ENCODE results near the gene MMP24.

DNA sequence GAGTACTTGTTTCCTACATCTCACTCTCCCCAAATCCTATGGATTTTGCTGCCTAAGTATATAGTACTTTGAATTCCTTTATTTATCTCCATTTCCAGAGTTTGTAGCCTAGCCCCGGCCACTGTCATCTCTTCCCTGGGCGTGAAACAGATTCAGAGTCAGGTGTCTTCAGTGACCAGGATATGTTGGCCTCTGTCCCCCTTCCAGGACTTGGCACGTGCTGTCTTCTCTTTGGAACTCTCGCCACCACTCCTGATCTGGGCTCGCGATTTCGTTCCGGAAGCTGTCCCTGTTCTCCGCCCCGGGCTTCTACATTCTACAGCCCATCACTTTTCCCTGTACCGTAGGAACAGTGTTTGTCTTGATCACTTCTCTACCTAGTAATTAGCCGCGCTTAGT is 771 bp downstream of the GSS start:
- PRO-cap = no peak
- RAMPAGE, long total RNA = no peak

DNA sequence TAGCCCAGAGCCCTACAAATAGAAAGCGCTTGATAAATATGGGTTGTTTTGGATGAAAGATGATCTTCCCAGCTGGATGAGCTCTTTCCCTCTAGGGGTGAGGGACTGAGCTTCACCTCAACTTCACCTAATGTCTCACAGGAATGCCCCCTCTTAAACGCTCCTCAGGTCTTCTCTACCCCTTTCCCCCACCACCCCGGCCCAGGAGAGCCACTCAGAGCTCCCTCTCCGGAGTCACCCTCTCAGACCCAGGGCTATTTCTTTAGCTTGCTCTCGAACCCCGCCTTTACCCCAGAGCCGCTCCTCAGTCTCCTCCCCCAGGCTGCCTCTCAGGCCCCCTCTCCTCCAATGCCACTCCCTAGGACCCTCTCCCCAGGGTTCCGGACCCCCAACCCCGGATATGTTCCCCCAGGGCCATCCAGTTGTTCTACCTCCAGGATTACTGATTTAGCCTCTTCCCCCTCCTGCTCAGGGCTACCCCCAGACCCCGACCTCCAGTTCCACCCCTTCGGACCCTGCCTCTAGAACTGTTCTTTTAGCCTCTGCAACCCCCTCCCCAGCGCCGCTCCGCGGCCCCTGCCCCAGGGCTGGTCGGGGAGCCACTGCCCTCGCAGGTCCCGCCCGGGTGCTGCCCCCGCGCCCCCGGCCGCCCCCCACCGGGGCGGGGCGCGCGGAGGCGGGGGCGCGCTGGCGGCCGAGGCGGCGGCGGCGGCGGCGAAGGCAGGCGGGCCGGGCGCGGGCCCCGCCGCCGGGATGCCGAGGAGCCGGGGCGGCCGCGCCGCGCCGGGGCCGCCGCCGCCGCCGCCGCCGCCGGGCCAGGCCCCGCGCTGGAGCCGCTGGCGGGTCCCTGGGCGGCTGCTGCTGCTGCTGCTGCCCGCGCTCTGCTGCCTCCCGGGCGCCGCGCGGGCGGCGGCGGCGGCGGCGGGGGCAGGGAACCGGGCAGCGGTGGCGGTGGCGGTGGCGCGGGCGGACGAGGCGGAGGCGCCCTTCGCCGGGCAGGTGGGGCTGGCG is at the start of gene MMP24:
MMP24 (plus strand) TSS at position 705 of the 1,011 bp plus-strand sequence.
- PRO-cap = no peak
- RAMPAGE, long total RNA = no peak

DNA sequence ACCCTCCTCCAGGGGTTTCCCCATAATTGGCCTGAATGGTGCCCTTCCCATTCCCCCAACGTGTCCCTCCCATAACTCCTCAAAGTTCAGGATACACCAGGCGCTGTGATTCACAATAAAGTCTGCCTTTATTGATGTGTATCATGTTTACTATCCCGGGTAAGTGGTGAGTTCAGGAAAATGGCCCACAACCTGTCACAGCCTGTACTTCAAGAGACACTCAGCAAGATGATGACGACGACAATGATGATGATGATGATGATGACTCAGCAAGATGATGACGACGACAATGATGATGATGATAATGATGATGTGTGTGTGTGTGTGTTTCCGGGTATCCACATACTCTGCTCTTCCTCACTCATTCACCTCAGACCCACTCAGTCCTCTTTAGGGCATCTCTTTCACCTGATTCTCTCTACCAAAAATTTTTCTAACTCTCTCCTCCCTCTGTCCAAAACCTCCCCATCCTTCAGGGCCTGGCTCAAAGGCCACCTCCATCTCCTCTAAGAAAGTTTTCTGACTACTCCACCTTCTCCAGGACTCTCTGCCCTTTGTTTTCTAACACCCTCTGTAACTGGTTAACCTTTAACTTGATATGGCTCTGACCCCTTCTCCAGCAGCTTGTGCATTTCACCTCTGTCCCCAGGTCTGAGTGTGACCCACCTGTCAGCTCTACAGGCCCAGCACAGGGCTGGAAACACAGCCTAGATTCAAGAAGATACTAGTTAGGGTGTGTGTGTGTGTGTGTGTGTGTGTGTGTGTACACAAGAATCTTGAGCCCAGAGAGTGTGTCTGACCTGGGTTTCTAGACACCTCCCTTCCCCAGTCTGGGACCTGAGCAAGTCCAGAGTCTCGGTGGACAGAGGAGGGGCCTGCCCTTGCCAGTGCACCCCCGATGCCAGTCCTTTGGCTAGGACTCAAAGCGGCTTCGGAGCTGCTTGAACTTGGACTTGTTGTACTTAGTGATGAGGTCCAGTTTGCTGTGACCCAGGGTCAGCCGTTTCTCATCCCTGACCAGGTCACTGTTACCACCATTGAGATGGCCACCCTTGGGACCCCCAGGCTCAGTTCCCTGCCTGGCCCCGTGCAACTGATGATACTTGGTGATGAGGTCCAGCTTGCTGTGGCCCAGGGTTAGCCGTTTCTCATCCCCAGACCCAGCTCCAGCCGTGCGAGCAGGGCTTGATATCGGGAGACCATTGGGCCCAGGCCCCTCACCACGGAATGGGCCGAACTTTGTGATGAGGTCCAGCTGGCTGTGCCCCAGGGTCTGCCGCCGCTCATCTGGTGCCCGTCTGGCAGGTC is 1.5 kb upstream of the EIF6 start:
- PRO-cap = no peak
- RAMPAGE, long total RNA = no peak

- PRO-cap = no peak
- RAMPAGE, long total RNA = no peak
Observed at GRCh38 chr20:35306910-35307702, 14.9 kb upstream of the FAM83C start.

- PRO-cap = no peak
- RAMPAGE, long total RNA = no peak
Observed at GRCh38 chr20:35320298-35320912, 28.2 kb upstream of the FAM83C start.

GRCh38 chr20:35467243-35467809 is 11.9 kb downstream of the CEP250 start:
- PRO-cap = no peak
- RAMPAGE, long total RNA = no peak

DNA sequence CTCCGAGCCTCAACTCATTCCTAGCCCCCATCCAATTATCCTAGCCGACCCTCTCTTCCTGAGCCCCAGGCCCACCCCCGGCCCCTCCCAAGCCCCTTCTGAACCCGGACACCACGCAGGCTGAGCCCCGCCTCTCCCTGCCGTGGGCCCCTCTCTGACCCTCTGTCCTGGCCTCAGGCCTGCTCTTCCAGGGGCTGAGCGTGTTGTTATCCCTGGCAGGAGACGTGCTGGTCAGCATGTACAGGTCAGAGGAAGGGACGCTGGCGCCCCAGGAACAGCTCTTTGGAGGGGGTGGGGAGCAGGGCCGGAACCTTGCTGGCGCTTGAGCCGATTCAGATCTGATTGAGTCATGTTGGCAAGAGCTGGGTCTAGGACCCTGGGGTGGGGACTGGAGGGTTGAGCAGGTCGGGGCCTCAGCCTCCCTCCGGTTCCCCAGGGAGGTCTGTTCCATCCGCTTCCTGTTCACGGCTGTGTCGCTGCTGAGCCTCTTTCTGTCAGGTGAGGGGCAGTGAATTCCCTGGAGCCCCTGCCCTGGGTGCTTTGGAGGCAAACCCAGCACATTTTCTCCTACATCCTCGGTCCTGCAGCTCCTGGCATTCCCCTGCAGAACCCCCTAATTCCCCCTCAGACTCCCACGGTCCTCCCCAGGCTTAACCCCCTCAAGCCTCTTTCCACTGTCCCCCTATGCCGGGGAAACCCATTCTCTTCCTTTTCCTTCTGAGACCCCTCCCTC is 1.9 kb downstream of the SPAG4 start:
- PRO-cap = bidirectional peak, plus-strand start at position 558 of the sequence, minus-strand start at position 344 of the sequence
- RAMPAGE, long total RNA = no peak

GRCh38 chr20:35631195-35631926 is 15.7 kb downstream of the SPAG4 start:
- PRO-cap = no peak
- RAMPAGE, long total RNA = no peak

- PRO-cap = no peak
- RAMPAGE, long total RNA = no peak
Observed at GRCh38 chr20:35712842-35713226, 13.6 kb downstream of the ROMO1 start.

DNA sequence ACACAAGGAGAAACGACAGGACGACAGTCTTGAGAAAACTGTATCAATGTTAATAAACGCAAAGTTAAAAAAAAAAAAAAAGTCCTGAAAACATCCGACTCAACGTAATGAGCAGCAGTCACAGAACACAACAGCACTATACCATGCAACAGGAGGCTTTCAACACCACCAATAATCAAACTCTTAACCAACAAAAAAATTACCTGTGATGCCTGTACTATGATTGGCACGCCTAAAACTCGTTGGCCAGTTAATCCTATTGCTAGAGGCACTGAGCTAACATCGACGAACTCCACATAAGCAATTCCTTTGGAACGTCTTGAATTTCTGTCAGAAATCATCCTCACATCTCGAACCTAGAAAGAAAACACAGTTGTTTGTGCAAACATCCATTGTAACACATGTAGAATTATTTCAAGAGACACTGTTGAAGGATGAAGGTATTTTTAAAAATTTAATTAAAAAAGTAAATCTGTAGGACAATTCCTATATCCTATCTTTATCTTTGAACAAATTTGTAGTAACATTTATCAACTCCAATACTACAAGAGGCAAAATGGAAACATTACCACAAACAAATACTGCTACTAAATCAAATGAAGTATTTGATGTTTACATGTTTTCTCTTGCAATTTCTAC is 17.6 kb downstream of the RBM39 start:
- PRO-cap = no peak
- RAMPAGE, long total RNA = no peak

- PRO-cap = no peak
- RAMPAGE, long total RNA = no peak
Observed at GRCh38 chr20:35730020-35730698, 11.9 kb downstream of the RBM39 start.

GRCh38 chr20:35731441-35732462 is 10.3 kb downstream of the RBM39 start:
- PRO-cap = no peak
- RAMPAGE, long total RNA = no peak

DNA sequence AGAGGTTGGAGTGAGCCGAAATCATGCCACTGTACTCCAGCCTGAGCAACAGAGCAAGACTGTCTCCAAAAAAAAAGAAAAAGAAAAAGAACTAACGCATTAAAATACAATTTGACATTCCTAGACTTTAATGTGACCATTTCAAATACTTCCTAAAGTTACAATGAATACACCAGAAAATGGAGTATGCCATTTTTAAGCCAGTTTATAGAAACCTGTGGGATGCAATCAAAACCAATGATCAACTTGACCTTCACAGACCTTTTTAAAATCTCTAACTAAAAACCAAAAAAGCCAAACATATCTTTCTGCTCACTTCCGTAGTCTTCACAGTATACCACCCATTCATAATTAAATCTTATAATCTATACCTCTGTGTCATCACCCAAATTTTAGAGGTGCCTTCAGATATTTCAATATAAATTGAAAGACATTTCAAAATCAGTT is 8.5 kb downstream of the RBM39 start:
- PRO-cap = no peak
- RAMPAGE, long total RNA = no peak

GRCh38 chr20:35767889-35768625 is 3.8 kb upstream of the PHF20 start:
- PRO-cap = bidirectional peak, plus-strand start at chr20:35768335, minus-strand start at chr20:35768265
- RAMPAGE, long total RNA = no peak

- PRO-cap = no peak
- RAMPAGE, long total RNA = no peak
Observed at GRCh38 chr20:35796383-35797052, 24.7 kb downstream of the PHF20 start.

GRCh38 chr20:35871302-35871562 is 83.1 kb downstream of the SCAND1 start:
- PRO-cap = no peak
- RAMPAGE, long total RNA = no peak

DNA sequence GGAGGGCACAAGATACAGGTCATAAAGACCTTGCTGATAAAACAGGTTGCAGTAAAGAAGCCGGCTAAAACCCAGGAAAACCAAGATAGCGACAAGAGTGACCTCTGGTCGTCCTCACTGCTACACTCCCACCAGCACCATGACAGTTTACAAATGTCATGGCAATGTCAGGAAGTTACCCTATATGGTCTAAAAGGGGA is 71.3 kb upstream of the EPB41L1 start:
- PRO-cap = no peak
- RAMPAGE, long total RNA = no peak

- PRO-cap = no peak
- RAMPAGE, long total RNA = no peak
Observed at GRCh38 chr20:36094111-36095122, 60.1 kb upstream of the EPB41L1 start.

- PRO-cap = no peak
- RAMPAGE, long total RNA = no peak
Observed at GRCh38 chr20:36113471-36113875, 41.1 kb upstream of the EPB41L1 start.

- PRO-cap = no peak
- RAMPAGE, long total RNA = no peak
Observed at GRCh38 chr20:36218362-36219230, 17.7 kb upstream of the AAR2 start.